Bronchial epithelial cell (primary cell): ENCODE results near the genes HBA2, PDIA2, RAB40C and MSLN.

DNA sequence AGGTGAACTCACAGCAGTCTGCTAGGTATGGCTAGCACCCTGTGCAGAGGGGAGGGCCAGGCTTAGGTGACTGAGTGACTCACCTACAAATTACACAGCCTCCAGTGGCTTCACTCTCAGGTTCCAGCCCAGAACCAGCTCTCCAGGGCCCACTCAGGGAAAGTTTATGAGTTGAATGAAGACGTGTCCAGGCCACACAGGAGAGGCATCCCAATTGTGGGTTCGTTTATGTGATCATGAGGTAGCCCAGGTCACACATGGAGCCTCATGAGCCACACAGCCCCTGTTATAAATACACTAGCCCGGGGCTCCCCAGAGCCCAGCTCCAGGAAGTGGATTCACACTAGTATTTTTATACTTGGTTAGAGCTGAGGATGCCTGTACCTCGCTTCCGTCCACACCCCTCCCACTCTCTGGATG is 27.5 kb downstream of the POLR3K start:
- RRBS, 2 experiments = no CpG with 5 or more reads among the region's 5 CpGs

DNA sequence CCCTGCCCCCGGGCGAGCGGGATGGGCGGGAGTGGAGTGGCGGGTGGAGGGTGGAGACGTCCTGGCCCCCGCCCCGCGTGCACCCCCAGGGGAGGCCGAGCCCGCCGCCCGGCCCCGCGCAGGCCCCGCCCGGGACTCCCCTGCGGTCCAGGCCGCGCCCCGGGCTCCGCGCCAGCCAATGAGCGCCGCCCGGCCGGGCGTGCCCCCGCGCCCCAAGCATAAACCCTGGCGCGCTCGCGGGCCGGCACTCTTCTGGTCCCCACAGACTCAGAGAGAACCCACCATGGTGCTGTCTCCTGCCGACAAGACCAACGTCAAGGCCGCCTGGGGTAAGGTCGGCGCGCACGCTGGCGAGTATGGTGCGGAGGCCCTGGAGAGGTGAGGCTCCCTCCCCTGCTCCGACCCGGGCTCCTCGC is at the start of gene HBA2:
Gene HBA2, plus strand, starts transcription at position 247 of the 416 bp plus-strand sequence.
- RRBS, 2 experiments = no CpG with 5 or more reads among the region's 47 CpGs

- RRBS, 2 experiments = 30% methylated on average over 2 of the region's 18 CpGs; no CpG with 5 or more reads in 1 of the 2 experiments
Measured at GRCh38 chr16:282922-283402, at the start of gene PDIA2. TSS of gene PDIA2 (plus strand) at chr16:283164.

DNA sequence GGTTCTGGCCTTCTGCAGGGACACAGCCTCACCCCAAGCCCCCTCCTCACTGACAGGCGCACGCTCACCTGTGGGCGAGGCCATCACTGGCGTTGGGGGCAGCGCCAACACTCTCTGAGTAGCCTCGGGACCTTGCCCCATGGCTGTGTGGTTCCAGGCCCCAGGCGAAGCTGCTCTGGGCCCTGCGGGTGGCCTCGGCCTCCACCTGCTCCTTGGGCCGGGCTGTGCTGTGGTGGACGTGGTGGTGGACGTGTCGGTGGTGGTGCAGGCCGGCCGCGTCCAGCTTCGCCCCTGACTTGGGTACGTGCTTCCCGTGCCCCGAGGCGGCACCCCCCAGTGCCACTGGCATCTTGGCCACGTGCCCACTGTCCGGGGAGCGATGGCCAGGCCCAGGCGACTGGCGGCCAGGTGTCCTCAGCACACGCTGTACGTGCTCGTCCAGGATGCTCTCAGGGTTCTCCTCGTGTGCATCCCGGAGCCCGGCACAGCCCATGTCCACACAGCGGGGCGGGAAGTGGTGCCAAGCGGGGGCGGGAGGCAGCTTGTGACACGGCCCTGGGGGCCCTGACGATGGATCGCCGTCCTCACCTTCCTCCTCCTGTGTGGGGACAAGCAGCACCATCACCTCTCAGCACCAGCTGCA is 14.8 kb downstream of the PDIA2 start:
- RRBS, 2 experiments = 93 to 96% methylated on average over 6 of the region's 40 CpGs

- RRBS, 2 experiments = under 1 to 1% methylated on average over 15 of the region's 84 CpGs
Measured at GRCh38 chr16:352766-353558, 439 bp upstream of the AXIN1 start.

GRCh38 chr16:376107-377067 is 5.4 kb downstream of the PGAP6 start:
- RRBS, 2 experiments = 92 to 95% methylated on average over 9 to 10 of the region's 43 CpGs

DNA sequence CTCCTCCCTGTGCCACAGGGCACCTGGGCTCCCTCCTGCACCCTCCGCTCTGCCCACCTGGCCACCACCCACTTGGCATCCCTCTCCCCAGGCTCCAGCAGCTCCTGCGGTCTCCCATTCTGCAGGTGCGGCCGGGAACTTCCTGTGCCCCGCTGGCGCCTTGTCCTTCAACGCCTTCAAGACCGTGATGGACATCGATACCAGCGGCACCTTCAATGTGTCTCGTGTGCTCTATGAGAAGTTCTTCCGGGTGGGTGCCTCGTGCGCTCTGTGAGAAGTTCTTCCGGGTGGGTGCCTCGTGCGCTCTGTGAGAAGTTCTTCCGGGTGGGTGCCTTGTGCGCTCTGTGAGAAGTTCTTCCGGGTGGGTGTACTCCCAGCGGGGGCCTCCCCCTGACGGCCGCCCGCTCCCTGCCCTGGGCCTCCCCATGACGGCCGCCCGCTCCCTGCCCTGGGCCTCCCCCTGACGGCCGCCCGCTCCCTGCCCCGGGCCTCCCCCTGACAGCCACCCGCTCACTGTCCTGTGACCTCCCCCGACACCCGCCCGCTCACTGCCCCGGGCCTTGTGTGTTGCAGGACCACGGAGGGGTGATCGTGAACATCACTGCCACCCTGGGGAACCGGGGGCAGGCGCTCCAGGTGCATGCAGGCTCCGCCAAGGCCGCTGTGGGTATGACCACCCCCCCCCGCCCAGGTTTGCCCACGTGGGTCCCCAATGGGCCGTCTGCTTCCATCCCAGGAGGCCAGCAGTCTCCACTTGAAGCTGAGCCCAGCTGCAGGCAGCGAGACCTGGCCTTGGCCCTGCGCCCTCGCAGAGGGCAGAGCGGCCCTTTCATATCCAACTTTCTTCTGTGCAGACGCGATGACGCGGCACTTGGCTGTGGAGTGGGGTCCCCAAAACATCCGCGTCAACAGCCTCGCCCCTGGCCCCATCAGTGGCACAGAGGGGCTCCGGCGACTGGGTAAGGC is 8.7 kb downstream of the DECR2 start:
- RRBS, 2 experiments = 91 to 92% methylated on average over 9 of the region's 58 CpGs

DNA sequence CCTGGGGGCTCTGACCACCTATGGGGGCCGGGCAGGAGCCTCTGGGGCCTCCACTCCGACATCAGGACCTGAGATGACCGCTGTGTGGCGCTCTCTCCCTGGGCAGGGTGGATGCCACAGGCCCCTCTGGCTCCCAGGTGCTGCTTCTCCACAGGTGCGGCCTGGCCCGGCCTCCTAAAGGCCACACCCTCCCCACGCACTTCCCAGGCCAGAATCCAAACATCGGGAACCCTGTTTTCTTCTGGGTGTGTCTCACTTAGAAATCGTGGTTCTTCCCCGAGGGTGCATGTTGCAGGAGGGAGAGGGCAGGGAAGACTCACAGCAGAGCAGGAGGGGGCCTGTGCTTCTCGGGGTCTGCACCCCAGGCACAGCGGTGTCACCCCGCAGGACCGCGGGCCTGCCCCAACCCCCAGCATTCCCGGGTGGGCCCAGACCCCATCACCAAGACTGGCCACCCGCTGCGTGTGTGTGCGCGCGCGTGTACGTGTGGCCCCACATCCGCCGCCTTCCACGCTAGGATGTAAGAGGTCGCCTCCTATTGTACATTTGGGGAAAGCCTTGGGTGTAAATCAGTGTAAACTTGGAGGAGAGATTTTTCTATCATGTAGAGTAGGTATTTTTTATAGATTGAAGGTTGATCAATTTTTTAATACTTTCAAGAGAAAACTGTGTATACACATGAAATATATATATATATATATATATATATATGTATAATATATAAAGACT is 5.8 kb upstream of the CAPN15 start:
- RRBS, 2 experiments = no CpG with 5 or more reads among the region's 27 CpGs

DNA sequence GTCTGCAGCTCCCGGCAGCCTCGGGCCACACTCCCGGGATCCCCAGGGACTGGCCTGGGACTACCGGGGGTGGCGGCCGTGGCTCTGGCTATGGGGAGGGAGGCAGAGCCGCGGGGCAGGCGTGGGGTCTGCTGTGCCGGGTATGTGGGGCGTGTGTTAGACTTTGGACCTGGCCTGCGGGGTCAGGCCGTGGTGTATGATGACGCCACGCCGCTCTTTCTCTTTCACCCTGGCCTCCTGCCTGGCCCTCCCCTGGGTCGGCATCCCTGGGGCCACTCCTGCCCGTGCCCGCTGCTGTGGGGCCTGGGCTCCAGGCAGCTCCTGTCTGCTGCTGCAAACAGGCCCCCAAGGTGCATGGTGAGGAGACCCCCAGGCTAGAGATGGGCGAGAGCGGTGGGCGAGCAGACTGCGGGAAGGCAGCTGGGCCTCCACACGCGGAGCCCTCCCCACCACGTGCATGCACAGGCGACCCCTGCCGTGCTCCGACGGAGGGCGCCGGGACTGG is 15.8 kb downstream of the CAPN15 start:
- RRBS, 2 experiments = 92 to 95% methylated on average over 7 of the region's 32 CpGs

- RRBS, 2 experiments = under 1 to 1% methylated on average over 47 of the region's 92 CpGs
Measured at GRCh38 chr16:589928-590504, at the start of gene RAB40C. TSS of gene RAB40C (plus strand) at chr16:590066.

DNA sequence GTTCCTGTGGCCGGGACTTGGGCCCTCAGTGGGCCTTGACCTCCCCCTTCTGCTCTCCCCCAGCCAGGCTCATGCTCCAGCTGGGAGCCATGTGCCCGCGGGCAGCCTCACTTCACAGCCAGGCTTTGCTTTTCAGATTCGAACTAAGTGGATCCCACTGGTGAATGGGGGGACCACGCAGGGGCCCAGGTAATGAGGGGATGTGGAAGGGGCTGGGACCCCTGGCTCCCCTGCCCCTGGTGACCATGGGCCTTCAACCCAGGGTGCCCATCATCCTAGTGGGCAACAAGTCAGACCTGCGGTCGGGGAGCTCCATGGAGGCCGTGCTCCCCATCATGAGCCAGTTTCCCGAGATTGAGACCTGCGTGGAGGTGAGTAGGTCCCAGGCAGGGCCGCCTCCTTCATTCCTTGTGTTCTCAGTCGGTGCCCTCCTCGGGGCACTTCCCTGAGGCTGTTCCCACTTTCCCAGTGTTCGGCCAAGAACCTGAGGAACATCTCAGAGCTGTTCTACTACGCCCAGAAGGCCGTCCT is 2.1 kb downstream of the RHOT2 start:
- RRBS, 2 experiments = no CpG with 5 or more reads among the region's 16 CpGs

GRCh38 chr16:678765-679123 is 1.5 kb upstream of the STUB1 start:
- RRBS, 2 experiments = no CpG with 5 or more reads among the region's 7 CpGs

- RRBS, 2 experiments = 28 to 34% methylated on average over 5 of the region's 49 CpGs
Measured at GRCh38 chr16:681288-682272, 1.4 kb downstream of the STUB1 start.

- RRBS, 2 experiments = no CpG with 5 or more reads among the region's 17 CpGs
Measured at GRCh38 chr16:682273-682792, 1.8 kb downstream of the JMJD8 start.

GRCh38 chr16:721239-722084 is 516 bp downstream of the ANTKMT start:
- RRBS, 2 experiments = 18% methylated on average over 67 to 72 of the region's 98 CpGs

DNA sequence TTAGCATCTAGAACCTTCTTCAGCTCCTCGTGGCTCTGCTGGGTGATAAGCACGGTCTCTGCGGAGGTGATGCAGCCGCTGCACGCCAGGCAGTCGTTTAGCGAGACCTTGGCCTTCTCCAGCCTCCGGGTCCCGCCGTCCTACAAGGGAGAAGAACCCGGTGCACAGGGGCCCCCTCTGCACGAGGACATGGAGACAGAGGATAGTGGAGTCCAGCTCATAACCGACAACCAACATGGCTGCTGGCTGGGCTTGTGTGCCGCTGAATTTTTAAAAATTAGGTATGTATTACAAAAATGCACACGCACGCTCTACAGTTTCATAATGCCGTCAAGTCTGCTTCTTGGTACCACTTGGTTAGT is 3.6 kb downstream of the CIAO3 start:
- RRBS, 2 experiments = no CpG with 5 or more reads among the region's 17 CpGs

DNA sequence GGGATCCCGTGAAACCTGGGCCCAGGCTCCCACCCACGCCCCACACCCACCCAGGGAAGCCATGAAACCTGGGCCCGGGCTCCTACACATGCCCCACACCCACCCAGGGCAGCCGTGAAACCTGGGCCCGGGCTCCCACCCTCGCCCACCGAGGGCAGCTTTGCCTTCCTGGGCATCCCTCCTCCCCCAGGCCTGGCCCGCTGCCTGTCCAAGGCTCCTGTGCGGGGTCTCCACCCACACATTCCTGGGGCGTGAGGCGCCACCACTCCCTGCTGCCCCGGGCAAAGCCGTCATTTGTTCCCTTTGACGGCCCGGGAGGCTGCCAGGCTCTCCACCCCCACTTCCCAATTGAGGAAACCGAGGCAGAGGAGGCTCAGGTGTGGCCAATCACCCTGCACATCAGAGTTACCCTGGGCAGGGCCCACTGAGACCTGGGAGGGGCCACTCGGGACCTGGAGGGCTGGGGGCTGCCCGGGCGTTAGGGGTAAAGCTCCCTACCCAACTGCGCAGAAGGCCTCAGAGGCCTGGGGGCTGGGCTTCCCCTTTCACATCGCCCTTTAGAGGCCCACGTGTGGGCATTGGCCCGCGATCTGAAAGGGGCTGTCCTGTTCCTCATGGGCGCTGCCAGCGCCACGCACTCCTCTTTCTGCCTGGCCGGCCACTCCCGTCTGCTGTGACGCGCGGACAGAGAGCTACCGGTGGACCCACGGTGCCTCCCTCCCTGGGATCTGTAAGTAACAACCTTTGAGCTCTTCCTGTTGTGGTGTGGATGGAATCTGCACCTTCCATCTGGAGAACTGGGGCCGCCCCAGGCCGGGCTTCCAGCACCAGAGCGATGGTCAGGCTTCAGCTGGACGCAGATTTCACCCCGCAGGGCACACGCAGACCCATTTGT is at the start of gene MSLN:
Gene MSLN, plus strand, starts transcription at position 290 of the 895 bp plus-strand sequence.
- RRBS, 2 experiments = 19 to 29% methylated on average over 1 of the region's 40 CpGs

GRCh38 chr16:784127-784423 is 4.1 kb downstream of the RPUSD1 start:
- RRBS, 2 experiments = 12 to 18% methylated on average over 4 of the region's 14 CpGs

DNA sequence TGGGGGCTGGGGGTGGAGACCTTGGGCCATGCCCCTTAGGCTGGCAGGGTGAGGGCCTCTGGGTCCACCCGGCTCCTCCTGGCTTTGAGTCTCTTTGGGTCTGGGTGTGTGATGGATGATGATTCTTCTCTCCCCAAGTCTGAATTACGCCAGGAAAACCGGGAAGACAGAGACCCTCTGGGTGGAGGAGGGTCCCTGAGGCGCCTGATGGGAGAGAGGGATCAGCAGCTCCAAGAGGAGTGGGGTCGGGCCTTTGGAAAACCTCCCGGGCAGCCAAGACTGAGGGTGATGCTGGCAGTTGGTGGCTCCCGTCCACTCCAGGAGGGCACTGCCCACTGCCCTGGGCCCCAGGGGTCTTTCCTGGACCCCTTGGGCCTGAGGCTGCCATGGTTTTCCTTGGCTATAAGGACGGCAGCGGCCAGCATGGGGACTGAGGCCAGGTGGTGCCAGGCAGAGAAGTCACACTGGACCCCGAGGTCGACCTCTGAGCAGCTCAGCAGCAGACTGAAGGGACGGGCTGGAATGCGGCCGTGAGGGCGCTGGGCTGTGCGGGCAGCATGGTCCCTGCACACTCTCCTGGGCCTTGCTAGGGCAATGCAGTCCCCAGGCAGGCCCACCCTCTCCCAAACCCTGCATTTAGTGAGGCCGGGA is 55.4 kb upstream of the GNG13 start:
- RRBS, 2 experiments = 79 to 83% methylated on average over 3 to 5 of the region's 17 CpGs

DNA sequence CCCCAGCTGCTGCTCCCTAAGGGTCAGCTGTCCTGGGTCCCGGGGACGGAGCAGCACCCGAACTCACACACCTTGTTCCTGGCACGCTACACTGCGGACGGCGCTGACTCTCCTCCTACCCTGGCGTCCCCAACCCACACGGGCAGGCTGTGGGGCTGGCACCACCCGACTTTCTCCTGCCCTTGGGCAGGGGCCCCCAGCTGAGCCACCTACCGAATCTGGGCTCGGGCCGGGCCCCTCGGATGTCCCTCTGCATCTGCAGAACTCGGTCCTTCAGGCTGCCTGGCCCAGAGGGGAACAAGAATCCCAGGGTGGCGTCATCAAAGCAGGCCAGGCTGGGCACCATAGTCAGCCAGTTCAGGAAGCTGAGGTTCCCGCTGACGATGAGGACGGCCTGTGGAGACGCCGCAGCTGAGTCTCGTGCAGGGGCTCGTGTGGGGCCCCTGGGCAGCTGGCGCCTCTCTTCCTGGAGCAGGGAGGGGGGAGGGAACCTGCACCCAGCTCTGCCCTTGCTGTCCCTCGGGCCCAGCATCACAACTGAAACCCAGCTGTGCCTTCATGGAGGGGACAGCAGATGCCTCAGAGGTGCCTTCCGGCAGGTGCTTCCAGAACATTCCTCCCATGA is 70.5 kb upstream of the GNG13 start:
- RRBS, 2 experiments = no CpG with 5 or more reads among the region's 26 CpGs